Sciatic nerve (tissue), 1 donor: ENCODE measurements around a stretch of chr5.

GRCh38 chr5:98893197-98893730 is 35.5 kb downstream of the CHD1 start:
- PRO-cap: no peak

GRCh38 chr5:100855802-100856473 is 47.1 kb downstream of the ST8SIA4 start:
- PRO-cap: no peak

GRCh38 chr5:100900760-100901453 is 2.2 kb downstream of the ST8SIA4 start:
- PRO-cap: bidirectional peak, plus-strand start at chr5:100900851, minus-strand start at chr5:100900878; bidirectional peak, plus-strand start at chr5:100901101, minus-strand start at chr5:100900962

DNA sequence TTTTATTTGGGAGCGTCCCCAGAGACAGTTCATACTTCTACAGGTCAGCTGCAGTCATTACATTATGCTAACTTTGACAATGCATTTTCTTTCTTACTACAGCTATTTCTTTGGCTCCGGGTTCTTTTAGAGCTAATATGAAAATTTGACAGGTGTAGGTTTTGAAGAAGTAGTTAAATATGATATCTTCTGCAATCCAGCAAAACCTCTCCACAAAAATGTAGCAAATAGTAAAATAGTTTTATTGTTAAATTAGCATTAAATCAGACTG is 242.1 kb upstream of the ST8SIA4 start:
- PRO-cap: no peak

GRCh38 chr5:102154933-102155519 is 141.1 kb downstream of the SLCO4C1 start:
- PRO-cap: no peak

- PRO-cap: bidirectional peak, plus-strand start at chr5:102865918, minus-strand start at chr5:102865725
Observed at GRCh38 chr5:102865546-102866401, 110.7 kb downstream of the PAM start.

DNA sequence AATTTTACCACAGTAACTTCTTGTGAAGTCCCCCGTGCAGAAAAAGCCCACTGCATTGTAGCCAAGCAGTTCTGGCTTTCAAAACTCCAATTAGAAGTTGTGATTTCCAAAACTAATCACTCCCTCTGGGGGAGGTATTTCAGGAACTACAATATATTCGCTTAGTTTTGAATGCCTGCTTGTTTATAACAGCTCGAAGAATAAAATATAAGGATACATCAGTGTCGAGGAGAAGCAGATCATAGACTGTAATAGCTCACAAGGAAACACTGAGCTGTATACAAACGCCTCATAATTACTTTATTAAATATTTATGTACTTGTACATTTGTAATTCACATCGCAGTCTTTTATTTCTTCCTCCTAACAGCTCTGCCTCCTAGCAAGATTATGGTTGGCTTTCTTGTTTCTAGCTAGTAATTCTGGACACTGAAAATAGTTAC is 111.3 kb downstream of the PAM start:
- PRO-cap: no peak

DNA sequence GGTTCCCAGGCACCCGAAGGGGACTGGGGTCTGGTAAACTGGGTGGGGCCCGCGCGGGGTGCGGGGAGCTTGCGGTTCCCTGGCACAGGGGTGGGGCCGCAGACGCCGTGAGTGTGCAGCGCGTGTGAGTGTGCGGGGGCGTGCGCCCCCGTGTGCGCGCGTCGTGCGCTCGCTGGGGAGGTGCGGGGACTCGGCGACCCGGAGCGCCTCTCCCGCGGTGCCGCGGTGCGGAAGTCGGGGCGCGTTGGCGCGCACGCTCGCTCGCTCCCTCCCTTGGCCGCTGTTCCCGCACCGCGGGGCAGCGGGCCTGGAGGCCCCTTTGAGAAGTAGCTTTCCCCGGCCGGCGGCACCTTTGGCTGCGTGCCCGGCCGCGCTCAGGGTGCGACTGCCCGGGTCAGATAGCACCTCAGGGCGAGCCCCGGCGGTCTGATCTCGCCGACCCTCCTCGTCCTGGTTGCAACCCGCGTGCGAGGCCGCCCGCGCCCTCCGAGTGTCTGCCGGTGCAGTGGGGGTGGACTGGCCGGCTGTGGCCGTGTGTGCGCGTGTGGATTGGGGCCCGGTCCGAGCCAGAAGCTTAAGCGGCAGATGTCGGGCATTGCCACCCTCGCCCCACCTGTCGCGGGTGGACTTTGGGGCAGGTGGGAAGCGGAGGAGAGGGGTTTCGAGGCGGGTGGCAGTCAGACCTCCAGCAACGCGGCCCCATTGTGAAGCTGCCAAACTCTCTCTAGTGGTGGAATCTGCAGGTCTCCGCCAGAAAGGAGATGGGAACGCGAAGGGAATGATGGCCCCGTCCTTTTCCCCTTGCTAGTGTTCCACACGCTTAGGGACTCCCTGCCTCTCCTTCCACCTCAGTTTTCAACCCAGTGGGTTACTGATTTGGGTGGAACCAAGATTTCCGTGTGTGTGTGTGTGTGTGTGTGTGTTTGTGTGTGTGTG is 859 bp downstream of the MACIR start:
- PRO-cap: bidirectional peak, plus-strand start at position 151 of the sequence, minus-strand start at position 211 of the sequence; bidirectional peak, plus-strand start at position 459 of the sequence, minus-strand start at position 300 of the sequence; bidirectional peak, plus-strand start at position 533 of the sequence, minus-strand start at position 496 of the sequence

GRCh38 chr5:107431970-107432443 is 238.7 kb downstream of the EFNA5 start:
- PRO-cap: no peak

- PRO-cap: bidirectional peak, plus-strand start at chr5:107672752, minus-strand start at chr5:107672476
Observed at GRCh38 chr5:107671939-107672577, 1.3 kb upstream of the EFNA5 start.

DNA sequence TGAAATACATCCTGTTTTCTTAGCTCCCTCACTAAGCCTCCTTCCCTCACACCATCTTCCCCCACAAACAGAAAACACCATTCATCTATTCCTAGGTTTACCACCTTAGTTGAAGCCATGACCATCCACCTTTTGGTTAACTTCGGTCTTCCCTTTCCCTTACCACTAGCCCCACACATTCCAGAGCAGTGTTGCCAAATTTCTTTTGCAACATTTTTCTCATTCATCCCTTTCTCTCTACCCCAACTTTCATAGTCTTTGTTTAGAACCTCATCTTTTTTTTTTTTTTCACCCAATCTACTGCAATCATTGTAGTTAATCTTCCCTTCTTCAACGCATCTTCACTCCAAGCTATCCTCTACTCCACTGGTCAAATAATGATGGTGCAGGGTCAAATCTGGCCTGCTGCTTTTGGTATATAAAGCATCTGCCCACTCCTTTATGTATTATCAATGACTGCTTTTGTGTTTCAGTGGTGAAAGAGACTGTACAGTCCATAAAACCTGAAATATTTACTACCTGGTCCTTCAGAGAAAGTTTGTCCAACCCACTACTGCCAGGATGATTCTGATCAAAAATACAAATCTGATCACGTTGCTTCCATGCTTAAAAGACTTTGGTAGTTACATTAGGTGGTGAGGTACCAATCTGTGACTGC is 272.7 kb upstream of the EFNA5 start:
- PRO-cap: no peak

DNA sequence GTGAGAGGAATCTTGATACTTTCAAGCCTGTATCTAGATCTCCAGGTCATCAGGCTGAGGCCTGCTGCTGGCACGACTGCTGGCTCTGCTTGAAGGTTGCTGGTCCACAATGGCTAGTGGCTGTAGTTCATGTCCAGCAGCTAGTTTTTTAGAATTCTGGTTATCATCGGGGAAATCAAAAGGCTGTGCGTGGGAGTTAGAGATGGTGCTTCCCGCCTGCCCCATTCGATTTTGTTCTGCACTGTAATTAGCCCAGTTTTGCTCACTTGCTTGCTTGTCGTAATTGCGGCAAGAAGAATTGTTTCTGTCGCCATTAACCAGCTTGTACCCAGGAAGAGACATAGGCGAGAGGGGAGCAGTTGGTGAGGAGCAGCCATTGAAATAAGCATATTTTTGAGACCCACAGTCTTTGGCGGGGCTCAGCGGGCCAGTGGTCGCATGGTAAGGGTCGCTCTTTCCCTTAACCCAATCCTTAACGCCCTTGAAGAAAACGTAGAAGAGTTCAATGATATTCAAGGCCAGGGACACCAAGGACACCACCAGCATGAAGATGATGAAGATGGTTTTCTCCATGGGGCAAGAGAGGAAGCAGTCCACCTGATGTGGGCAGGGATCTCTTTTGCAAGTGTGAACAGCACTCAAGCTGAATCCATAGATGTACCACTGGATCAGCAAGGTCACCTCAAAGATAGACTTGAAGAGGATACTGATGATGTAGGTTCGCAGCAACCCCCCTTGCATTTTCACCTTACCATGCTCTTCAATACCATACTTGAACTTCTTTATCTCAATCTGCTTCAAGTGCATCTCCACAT is 303.8 kb downstream of the FER start:
- PRO-cap: no peak

- PRO-cap: no peak
Observed at GRCh38 chr5:109326962-109327284, 82.9 kb downstream of the PJA2 start.

- PRO-cap: no peak
Observed at GRCh38 chr5:109350552-109350975, 59.2 kb downstream of the PJA2 start.

DNA sequence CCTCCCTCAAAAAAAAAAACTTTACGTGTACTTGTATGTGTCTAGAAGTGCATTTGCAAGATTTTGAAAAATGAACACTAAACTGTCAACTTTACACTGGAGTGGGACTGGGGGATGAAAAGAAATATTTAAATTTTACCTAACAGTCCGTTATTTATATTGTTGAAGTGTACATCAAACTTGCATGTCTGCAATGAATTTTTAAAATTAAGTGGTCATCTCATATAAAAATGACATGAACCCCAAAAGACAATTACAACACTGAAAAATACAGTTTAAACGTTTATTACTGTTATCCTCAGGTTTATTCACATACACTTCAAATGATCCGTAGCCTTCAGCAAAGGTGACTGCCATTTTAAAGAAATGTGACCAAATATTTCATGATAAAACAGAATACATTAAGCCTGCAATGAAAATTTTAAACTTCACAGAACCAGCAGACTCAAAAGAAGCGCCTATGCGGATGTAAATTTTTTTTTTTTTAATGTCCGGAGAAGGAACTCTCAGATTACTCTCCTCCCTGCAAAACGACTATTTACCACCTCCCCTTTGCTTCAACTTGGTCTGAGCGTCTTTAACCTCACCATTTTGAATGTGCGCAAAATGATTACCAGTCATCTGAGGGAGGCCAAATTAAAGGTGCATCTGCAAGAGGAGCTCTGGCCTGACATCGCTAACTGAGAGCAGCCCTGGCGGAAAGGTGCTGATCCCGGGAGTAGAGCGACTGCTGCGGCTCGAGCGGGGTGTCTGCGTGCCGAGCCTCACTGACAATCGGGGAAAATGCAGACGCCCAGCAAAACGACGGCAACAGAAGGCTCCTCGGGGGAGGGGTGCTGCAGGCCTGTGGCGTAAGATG is 1.0 kb downstream of the PJA2 start:
- PRO-cap: unidirectional peak, plus-strand start at position 616 of the sequence; bidirectional peak, plus-strand start outside the sequence, minus-strand start at position 785 of the sequence

DNA sequence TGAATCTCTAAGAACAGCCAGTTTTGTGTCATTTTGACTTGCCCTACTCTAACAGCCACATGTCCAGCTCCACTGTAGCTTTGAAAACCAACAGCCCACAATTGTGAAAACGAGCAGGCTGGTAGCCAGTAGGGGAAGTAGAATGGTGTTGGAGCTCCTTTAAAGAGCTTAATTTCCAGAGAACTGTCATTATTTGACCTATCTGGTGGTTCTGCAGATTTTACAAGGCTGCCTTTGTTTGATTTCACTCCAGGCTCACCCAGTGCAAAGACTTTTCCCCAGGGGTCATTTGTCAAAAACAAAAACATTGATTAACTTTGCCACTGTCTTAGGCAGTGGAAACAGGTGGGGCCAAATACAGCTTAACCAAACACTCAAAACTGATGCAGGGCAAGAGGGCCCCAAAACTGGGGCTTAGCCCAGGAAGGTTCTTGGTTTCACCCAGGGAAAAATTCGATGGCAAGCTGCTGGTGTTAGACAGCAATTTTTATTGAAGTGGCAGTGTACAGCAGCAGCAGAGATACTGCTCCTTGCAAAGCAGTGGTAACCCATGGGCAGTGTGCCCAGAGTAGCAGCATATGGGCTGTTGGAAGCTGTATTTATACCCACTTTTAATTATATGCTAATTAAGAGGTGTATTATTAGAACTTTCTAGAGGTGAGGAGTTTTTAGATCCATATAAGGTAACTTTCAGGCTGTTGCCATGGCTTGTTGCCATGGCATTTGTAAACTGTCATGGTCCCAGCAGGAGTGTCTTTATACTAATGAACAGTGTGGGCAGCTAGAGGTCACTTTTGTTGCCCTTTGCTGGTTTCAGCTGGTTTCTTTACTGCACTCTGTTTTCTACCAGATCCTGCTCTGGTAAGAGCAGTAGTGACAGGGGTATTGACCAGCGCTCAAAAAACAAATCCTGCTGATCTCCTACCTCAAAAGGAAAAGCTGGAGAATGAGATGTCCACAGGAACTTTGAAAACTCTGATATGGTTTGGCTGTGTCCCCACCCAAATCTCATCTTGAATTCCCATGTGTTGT is 3.5 kb upstream of the PJA2 start:
- PRO-cap: no peak

DNA sequence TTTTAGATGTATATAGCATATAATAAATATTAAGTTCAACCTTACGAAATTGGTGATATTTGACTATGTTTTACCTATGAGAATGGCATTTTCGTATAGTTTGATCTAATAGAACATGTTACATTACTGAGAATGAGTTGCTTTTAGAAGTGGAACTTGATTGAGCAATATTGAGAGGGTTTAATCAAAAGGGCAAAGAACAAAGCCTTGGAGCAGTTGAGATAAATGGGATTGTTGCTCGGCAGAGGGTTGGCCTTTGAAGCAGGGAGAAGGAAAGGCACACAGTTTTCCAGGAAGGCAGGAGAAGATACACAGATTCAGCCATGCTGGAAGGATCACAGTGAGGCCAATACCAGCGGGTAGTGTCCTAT is 19.4 kb downstream of the MAN2A1 start:
- PRO-cap: no peak

DNA sequence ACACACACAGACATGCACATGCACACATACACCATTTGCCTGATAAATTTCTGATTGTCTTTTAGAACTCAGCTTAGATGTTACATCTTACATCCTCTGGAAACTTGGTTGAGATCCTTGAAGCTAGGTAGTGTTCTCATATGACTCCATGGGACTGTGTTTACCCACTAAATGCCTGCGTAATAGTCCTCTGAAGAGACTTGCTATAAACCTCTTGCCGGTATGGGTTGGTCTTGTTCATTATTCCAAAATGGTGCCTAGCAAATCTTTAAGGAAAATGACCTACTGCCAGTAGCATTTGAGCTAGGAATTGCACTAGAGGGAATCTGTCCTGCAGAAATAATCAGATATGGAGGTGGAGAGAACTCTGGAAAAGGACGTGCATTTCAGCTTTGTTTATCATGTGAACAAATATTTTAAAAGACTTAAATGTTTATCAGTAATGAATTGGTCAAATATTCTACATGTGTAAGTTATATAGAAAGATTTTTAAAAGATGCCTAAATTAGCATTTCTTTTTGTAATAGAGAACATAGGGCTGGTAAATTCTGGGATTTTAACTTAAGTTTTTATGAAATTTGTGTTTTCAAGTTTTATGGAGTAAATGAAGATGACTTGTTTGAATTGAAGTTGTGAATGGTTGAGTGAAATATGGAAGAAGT is 110.5 kb downstream of the MAN2A1 start:
- PRO-cap: no peak

GRCh38 chr5:109900979-109901821 is 211.5 kb downstream of the MAN2A1 start:
- PRO-cap: no peak

GRCh38 chr5:109921566-109922382 is 232.0 kb downstream of the MAN2A1 start:
- PRO-cap: no peak